Esophagus muscularis mucosa (tissue), 4 donors: ENCODE results near the gene SEC23A.

DNA sequence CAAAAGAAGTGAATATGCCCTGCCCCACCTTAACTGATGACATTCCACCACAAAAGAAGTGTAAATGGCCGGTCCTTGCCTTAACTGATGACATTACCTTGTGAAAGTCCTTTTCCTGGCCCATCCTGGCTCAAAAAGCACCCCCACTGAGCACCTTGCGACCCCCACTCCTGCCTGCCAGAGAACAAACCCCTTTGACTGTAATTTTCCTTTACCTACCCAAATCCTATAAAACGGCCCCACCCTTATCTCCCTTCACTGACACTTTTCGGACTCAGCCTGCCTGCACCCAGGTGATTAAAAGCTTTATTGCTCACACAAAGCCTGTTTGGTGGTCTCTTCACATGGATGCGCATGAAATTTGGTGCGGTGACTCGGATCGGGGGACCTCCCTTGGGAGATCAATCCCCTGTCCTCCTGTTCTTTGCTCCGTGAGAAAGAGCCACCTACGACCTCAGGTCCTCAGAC, 16.9 kb upstream of the SSTR1 start:
- PRO-cap, result no peak
- RAMPAGE, long total RNA, 4 experiments, result no peak in any of the 4 experiments

DNA sequence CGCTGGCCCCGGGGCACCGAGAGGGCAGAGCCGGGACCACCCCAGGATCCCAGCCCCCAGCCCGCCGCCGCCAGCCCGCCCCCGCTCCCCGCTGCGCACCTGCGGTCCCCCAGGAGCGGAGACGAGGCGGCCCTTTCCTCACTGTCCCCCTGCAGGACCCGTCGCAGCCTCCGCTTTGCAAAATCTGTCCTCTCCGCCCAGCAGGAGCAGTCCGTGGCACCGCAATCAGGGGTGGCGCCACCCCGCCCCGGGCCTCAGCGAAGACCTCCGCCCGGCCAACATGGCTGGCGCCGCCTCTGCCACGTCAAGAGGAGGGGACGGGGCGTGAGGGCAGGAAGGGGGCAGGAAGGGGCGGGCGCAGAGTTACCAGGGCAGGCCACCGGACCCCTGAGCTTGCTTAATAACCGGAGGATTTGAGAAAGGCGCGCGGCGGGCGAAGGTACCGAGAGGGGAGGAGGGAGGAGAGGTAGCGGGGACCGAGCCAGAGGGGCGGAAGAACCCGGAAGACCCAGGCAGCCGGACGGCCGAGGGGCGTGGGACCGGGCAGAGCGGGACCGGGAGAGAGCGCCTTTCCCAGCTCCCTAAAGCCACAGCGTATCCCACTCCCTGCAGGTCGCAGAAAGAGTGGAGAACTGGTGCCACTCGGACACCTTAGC, at the start of gene SEC23A:
SEC23A (minus strand) TSS at position 303 of the 656 bp plus-strand sequence.
- PRO-cap, result bidirectional peak, plus-strand start at position 400 of the sequence, minus-strand start at position 303 of the sequence
- RAMPAGE, long total RNA, 4 experiments, result start-site peak on the minus strand in 4 of 4 experiments, centred at positions 240 to 246 of the sequence, 3,024 to 6,030 reads per replicate

- PRO-cap, result no peak
- RAMPAGE, long total RNA, 4 experiments, result no peak in any of the 4 experiments
These were observed 856 bp downstream of the TRAPPC6B start for GRCh38 chr14:39169190-39169764.

DNA sequence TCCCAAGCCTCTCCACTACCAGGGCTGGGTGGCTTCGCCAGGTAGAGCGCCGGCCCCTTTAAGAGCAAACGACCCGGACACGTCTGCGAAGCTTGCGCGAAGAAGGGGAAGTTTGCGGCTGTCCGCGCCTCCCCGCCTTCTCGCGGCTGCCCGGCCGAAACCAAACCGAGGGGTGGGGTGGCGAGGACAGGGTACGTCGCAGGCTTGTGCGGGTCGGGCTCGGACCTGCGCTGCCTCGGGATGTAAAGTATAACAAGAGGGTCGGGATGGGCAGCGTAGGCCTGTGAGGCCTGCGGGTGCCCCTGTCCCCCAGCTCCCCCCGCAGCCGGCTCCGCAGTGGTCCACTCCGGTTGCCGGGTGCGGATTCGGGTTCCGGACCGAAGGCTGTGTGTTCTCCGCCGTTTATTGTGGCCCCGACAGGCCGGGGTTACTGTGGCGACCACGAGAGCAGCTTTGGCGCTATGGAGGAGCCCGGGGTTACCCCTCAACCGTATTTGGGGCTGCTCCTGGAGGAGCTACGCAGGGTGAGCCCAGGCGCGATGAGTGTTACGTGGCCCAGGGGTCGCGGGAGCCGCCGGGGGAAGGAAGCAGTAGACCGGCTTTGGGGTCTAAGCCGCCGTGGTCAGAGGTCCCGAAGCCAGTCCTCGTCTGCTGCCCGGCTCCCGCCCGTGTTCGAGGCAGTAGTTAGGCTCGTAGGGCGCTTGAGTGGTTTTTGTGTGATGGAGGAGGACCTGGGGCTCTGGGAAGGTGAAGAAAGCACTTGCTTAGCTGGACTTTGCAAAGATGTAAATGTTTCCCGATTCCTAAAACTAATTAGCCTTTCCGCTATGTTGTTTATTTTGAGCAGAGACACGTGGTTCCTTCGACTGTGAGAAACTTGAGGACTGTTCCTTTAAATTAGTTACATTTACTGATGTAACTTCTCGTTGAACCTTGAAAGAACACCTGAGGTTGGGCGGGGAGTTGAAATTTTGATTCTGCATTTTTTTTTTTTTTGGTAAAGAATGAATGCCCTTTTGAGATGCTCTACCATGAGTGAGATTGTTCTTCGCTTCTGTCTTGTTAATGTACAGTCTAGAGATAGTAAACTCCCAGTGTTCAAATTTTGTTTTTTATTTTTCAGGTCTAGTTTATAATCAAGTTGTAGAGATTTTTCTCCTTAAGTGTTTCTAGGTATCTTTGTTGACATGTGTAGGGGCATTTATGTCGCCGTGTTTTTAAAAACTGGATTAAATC, 33.7 kb downstream of the MIA2 start:
- PRO-cap, result bidirectional peak, plus-strand start at position 86 of the sequence, minus-strand start at position 60 of the sequence; unidirectional peak, minus-strand start at position 653 of the sequence; unidirectional peak, minus-strand start at position 686 of the sequence
- RAMPAGE, long total RNA, 4 experiments, result start-site peak on the plus strand in 3 of 4 experiments, centred at positions 106 to 373 of the sequence, 29 to 114 reads per replicate

GRCh38 chr14:39433147-39433592, 937 bp upstream of the FBXO33 start:
- PRO-cap, result no peak
- RAMPAGE, long total RNA, 4 experiments, result no peak in any of the 4 experiments

DNA sequence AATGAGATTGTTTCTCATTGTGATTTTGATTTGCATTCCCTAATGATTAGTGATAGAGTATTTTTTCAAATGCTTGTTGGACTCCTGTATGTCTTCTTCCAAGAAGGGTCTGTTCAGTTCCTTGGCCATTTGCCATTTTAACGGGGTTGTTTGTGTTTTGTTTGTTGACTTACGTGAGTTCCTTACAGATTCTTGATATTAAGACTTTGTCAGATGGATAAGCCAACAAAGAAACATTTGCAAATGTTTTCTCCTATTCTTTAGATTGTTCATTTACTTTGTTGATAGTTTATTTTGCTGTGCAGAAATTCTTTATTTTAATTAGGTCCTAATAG, 651.5 kb upstream of the LRFN5 start:
- PRO-cap, result no peak
- RAMPAGE, long total RNA, 4 experiments, result no peak in any of the 4 experiments

DNA sequence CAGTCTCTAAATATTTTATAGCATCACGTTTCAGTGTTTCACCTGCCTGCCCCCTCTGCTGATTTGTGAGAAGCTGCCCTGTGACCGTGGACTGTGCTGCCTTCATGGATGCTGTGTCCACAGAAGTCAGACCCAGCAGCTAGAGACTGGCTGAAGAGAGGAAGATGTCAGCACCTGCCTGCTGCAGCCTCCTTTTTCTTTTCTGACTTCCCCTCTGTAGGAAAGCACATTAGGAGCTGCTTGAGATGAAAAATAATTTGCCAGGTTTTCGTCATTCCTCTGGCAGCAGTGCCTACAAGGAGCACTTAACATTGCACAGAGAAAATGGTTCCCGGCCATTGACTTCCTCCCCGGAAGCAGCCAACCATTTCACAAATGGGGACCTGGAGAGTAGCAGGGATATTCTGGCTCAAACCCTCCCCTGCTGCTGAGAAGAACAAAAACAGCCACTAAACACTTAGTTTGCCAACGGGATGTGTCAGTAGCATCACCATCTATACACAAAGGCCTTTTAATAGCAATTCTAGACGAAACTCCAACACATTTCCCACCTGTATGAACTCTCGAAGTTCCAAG, 184.6 kb upstream of the C14orf28 start:
- PRO-cap, result no peak
- RAMPAGE, long total RNA, 4 experiments, result no peak in any of the 4 experiments

DNA sequence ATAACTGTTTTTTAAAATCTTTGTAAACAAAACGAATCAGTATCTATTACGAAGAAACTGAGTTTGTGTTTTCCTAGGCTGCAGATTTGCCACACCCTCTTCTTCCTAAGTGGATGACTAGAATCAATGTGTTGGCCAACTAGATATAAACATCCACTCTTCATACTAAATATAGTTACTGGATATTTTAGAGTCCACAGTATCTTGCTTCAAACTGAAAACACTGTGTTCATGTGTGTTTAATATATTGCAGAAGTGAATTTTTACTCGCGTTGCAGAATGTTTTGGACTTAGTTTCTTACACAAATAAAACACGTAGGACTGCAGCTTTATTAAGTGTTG, 1.5 kb downstream of the C14orf28 start:
- PRO-cap, result no peak
- RAMPAGE, long total RNA, 4 experiments, result no peak in any of the 4 experiments

GRCh38 chr14:45110520-45111145, 23.6 kb downstream of the FKBP3 start:
- PRO-cap, result no peak
- RAMPAGE, long total RNA, 4 experiments, result no peak in any of the 4 experiments

- PRO-cap, result no peak
- RAMPAGE, long total RNA, 4 experiments, result no peak in any of the 4 experiments
These were observed 33.1 kb downstream of the MIS18BP1 start for GRCh38 chr14:45219742-45220416.

DNA sequence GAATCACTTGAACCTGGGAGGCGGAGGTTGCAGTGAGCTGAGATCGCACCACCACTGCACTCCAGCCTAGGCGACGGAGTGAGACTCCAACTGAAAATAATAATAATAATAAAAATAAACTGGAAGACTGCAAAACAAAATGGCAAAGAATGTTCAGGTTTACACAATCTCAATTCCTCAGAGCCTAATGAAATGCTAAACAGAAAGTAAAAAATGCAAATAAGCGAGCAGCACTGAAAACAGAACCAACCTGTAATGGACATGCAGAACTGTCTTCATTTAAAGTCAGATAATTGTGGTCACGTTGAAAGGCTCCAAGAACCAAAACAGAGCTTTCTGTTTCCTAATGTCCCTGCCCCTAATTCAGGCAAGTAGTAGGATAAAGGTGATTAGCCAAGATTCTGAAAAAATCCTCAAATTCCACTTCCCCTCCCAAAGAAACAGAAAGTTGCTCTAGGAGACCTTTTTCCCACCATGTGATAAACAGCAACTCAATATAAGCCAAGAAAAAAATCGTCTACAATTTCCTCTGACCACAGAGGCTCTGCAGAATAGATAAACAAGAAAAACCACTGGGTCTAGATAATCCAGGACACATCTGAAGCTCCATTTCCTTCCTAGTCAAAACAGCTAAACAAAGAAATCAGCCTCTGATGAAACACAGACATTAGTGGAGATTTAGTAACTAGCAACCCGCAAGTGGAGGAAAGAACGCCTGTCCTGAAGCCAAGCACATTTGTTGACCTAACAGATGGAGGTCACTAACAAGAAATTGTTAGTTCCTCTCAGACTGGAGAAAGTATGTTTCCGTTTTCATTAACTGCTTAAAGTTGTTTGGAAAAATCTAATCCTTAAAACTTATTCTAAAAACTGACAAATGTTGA, 3.0 kb downstream of the MIS18BP1 start:
- PRO-cap, result no peak
- RAMPAGE, long total RNA, 4 experiments, result no peak in any of the 4 experiments

- PRO-cap, result unidirectional peak, plus-strand start at chr14:45252160
- RAMPAGE, long total RNA, 4 experiments, result no peak in any of the 4 experiments
These were observed 1.1 kb downstream of the MIS18BP1 start for GRCh38 chr14:45251806-45252412.

DNA sequence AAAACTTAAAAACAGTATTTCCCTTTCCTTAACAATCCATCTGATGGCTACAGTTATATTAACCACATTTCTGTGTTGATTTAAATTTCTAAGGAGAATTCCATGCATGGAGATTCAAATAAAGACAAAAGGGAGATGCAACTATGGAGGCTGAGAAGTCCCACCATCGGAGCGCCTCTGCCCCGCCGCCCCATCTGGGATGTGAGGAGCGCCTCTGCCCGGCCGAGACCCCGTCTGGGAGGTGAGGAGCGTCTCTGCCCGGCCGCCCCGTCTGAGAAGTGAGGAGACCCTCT, 135.8 kb upstream of the MIS18BP1 start:
- PRO-cap, result no peak
- RAMPAGE, long total RNA, 4 experiments, result no peak in any of the 4 experiments

GRCh38 chr14:48274718-48275247, 599.4 kb upstream of the MDGA2 start:
- PRO-cap, result bidirectional peak, plus-strand start at chr14:48275041, minus-strand start at chr14:48274846
- RAMPAGE, long total RNA, 4 experiments, result no peak in any of the 4 experiments

GRCh38 chr14:48607214-48607574, 931.8 kb upstream of the MDGA2 start:
- PRO-cap, result no peak
- RAMPAGE, long total RNA, 4 experiments, result no peak in any of the 4 experiments

DNA sequence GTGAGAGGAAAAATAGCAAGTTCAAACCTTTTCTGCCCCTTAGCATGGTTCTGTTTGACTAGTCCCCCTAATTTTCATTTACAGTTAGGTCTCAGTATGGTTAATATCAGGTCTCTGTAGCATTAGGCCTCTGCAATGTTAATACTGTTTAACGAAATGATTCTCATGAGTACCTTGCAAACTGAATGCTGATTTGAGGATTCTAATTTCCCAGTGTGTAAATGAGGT, 532.6 kb downstream of the RPS29 start:
- PRO-cap, result no peak
- RAMPAGE, long total RNA, 4 experiments, result no peak in any of the 4 experiments

- PRO-cap, result bidirectional peak, plus-strand start at chr14:49599229, minus-strand start at chr14:49599170
- RAMPAGE, long total RNA, 4 experiments, result no peak in any of the 4 experiments
These were observed 340 bp downstream of the LRR1 start for GRCh38 chr14:49599088-49599471.

DNA sequence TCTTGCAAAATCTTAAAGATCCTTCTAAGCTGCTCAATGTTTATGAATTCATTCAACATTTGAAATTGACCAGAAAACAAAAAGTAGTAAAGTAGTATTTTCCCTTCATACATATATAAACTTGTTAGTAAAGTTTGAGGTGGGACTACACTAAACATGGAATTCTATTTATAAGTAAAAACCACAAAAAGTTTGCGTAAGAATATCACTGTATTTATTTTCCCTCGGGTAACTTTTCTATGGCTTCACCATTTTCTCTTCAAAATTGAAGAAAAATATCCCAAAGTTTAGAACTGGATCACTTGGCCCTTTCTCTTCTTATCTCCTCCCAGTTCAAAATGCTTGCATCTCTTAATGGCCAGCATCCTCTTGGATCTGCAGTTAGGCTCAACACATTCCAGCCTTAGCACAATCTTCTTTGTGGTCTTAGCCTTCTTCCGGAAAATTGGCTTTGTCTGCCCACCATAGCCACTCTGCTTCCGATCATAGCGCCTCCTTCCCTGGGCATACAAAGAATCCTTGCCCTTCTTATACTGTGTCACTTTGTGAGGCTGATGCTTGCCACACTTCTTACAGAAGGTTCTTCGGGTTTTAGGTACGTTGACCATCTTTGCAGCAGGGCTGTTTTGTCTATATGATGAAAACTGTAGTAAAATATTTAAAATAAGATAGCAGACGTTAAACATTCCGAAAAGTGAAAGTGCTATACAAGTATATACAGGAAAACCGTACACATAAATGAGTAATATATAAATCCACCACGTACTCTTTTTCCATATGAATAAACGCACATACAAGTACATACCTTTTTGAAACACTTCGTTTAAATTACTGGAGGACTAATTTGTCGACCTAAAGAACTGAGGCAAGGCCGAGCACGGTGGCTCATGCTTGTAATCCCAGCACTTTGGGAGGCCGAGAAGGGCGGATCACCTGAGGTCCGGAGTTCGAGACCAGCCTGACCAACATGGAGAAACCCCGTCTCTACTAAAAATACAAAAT, 1.6 kb downstream of the RPL36AL start:
- PRO-cap, result no peak
- RAMPAGE, long total RNA, 4 experiments, result no peak in any of the 4 experiments

GRCh38 chr14:49769049-49769571, 1.2 kb downstream of the KLHDC2 start:
- PRO-cap, result no peak
- RAMPAGE, long total RNA, 4 experiments, result no peak in any of the 4 experiments

- PRO-cap, result no peak
- RAMPAGE, long total RNA, 4 experiments, result no peak in any of the 4 experiments
These were observed 32.5 kb downstream of the KLHDC2 start for GRCh38 chr14:49800265-49800992.